Cardiac septum (tissue), 1 donor: Measurements from ENCODE around the genes ISLR2 and SEMA7A.

GRCh38 chr15:72585236-72585770 is 69.2 kb upstream of the GOLGA6B start:
- PRO-cap: no peak

DNA sequence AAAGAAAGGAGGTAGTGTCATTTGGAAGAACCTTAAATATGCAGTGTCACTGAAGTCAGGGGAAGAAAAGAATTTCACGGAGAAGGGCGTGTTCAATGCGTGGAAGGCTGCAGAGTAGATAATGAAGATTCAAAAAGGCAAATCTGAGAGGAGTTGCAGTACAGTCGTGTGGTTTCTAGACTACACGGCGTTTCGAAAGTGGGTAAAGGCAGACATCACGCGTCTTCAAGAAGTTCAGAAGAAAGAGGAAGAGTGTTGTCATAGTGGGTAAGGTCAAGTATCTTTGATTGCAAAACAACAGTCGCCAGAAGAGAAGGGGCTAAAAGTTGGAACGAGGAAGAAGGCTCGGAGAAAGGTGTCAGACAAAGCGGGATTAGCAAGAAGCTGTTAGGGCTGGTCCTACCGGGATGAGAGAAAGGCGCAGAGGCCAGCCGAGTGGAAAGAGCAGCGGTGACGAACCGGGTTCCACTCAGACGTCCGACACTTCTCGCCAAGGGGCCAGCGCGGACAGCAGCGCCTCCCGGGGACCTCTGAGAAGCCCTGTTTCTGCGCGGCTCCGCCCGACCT is 632 bp downstream of the ADPGK start:
- PRO-cap: no peak

GRCh38 chr15:72998847-72999536 is 53.3 kb upstream of the NEO1 start:
- PRO-cap: no peak

DNA sequence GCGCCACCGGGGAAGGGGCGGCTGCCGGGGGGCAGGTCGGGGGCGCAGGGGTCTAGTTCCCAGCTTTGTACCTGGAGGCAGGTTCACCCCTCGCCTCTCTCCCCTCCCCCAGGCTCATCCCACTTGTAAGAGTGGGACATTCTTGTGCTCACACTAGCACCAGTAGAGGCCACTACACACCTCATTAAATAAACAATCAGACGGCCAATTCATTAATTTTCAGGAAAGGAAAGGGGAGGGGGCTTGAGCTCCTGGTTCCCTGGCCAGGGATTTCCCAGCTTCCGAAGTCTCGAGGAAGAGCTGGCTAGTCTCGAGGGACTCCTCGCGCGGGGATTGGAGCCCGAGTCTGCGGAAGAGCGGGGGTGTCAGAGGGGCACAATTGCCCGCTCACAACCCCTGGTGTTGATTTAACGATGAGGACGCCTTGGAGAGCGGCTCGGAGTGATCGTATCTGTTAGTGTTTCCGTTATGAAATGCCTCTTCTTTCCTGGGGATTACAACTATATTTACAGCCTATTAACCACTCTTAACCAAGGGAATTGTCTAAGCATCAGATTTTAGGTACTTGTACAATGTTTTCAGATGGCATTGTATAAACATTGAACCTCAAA is 826 bp downstream of the NEO1 start:
- PRO-cap: bidirectional peak, plus-strand start at position 405 of the sequence, minus-strand start at position 288 of the sequence

- PRO-cap: bidirectional peak, plus-strand start at chr15:73801286, minus-strand start at chr15:73801201
Observed at GRCh38 chr15:73800508-73801416, 47.6 kb upstream of the INSYN1 start.

- PRO-cap: no peak
Observed at GRCh38 chr15:73956578-73957180, 30.4 kb downstream of the LOXL1 start.

DNA sequence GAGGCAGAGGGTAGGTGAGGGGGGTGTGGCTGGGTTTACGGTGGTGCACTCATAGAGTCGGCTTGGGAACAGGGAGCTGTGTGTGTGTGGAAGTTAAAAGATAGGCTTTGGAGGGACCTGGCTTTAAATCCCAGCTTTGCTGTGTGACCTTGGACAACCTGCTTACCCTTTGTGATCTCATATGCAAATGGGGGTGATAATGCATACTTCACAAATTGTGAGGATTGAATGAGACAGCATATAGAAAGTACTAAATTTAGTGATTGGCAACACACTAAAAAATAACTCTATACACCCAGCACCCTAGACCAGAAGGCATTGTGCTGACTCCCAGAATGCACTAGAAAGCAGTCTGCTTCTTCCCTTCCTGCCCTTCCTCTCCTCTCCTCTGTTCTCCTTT is 9.8 kb upstream of the ISLR2 start:
- PRO-cap: no peak

GRCh38 chr15:74129789-74130734 is at the start of gene ISLR2:
TSS of gene ISLR2 (plus strand) at chr15:74130586.
- PRO-cap: unidirectional peak, minus-strand start at chr15:74130427

DNA sequence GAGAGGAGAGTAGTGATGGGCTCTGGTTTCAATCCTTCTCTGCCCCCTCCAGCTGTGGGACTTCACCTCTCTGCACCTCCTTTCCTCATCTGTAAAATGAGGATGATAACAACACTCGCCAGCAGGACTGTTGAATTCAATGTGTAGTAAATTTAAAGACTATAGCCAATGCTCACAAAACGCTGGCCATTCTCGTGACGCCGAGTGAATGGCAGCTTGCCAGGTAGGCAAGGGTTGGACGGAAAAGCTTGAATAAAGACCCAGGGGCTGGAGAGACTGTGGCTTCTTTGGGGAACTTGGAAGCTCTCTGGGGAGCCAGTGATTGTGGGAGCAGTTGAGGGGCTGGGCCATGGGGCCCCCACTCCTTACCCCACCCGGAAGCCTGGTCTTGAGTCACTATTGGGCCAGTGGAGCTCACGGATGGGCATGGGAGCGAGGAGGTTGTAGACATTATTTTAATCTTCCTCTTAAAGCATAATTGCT is 7.8 kb upstream of the CCDC33 start:
- PRO-cap: no peak

DNA sequence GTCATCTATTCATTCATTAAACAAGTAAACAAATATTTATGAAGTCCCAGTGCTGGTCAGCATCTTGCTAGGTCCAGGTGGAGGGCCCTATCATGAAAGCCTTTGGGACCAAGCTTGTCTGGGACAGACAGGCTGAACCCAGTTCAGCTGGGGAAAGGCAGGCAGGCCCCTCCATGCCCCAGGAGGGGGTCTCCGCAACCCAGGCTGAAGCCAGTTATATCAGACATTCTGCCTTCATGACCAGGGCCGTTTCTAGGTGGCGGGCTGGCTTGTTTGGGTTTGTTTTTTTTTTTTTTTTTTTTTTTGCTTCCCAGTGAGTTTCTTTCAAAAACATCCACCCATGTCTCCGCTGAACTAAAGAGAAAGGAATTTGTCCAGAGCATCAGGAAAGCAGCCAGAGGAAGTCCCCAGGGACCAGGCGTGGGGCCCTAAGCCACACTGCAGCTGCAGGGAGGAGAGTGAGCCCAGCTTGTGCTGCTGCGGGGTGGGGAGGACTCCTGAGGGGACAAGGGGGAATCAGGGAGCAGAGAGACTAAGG is 49.8 kb downstream of the CYP11A1 start:
- PRO-cap: no peak

DNA sequence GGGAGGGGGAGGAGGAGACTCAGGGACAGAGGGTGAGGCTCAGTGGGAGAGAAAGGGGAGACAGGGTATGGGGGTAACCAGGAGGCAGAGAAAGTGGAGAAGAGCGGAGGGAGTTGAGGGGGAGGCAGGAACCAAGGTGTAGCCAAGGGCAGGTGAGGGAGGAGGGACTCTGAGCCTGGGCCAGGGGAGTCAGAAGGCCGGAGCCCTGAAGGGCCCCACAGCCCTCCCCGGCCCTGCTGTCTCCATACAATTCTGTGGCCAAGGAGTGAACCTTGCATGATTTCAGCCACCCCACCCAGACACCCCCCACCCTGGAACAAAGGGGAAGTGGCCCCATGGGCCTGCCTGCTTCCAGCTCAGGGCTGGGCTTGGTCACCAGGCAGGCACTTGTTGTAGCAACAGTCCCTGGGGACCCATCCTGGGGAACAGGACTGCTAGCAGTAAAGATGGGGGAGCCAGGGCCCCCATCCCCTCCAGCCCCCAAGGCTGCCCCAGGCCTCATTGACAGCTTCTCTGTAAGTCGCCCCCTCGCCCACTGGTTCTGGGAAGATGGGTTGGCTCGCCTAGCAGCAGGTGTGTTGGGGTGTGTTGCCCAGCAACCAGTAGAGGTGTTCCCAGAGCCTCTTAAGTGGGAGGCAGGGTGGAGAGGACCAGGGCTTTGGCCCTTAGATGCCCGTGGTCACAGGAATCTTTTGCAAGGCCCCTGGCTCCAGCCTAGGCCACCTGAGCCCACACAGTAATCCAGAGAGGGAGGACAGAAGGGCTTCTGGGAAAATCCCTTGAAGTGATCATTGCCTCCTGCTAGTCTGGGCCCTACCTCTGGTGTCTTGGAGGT is 49.1 kb downstream of the CYP11A1 start:
- PRO-cap: no peak

DNA sequence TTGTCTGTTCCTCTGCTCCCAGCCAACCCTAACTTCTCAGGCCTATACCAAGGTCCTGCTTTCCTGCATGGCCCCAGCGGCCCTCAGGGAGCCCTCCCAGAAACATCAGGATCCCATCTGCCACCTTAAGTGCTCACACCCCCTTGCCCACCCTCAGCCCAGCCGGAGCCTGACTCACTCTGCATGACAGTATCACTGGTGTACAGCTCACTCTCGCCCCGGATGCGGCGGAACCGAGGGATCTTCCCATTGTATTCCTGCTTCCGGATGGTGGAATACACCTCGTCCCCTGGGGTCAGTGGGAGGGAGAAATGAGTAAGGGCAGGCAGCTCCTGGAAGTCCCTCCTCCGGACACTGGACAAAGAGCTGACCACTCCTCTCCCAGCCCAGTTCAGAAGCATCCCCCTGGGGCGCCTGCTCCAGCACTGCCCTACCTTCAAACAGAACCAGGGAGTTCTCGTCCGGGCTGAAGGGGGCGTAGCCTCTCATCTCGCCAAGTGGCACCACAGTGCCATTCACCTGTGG is 16.5 kb downstream of the SEMA7A start:
- PRO-cap: unidirectional peak, plus-strand start at position 389 of the sequence

DNA sequence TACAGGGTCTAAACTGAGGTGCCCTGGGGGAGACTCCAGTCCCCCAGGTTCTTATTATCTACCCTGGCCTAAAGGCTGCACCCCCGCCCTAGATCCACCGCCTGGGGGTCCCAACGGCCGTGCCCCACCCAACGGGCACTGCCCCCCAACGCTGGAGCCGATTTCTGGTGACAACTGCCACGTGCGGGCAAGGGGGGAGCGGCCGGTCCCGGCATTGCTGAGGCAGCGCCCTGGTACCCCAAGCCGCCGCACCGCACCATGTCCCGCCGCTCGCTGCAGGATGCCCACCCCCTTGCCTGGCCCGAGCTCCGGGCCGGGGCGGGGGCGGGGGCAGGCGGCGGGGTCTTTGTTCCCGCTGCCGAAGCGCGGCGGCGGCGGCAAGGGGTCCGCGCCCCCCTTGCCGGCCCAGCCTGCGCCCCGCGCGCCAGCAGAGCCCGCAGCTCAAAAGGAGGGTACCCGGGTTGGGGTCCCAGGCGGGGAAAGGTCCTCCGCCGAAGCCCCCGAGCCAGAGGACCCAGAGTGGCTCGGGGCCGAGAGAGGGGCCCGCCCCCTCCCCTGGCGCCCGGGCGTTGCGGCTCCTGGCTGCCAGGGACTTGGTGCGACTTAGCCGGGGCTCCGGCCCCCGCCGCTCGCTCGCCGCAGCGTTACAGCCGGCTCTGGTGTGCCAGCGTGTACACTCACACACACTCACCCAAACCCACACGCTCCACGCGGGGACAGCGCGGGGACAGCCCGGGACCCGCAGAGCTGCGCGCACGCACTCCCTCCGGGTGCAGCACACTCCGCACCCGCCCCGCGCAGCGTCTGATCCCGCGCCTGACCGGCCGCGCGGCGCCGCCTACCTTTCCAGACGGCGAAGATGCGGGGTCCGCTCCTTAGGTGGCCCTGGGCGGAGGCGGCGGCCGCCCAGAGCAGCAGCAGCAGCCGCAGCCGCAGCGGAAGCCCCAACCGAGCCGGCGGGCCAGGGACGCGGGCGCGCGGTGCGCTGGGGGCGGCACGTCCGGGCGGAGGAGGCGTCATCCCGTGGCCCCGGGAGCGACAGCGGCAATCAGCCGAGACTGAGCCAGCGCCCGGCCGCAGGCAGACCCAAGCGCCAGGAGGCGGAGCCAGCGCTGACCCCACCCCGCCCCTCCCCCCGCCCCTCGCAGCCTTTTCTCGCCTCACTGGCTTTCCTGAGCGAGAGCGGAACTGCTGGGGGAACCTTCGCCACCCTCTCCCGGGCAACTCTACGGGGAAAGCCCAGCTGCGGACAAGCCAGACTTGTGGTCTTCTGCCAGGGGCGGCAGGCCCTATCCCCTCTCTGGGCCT is at the start of gene SEMA7A:
Gene SEMA7A, minus strand, starts transcription at position 1,060 of the 1,308 bp plus-strand sequence.
- PRO-cap: bidirectional peak, plus-strand start at position 1,179 of the sequence, minus-strand start at position 1,060 of the sequence

DNA sequence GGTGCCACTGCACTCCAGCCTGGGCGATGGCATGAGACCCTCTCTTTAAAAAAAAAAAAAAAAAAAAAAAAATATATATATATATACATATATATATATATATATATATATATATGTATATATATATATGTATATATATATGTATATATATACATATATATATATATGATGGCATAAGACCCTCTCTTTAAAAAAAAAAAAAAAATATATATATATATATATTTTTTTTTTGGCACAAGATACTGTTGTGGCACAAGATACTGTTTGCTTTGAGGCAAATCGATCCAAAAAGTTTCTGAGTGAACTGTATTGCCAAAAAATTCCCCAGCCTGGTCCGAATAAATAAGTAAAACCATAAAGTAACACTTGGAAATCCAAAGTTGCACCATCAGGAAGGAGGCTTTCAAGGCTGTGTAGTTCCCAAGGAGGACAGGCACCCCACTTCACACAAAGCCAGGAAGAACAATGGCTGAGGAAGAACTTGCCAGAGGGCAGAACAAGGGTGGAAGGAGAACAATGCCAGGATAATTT is 15.9 kb upstream of the ARID3B start:
- PRO-cap: unidirectional peak, plus-strand start at position 287 of the sequence

DNA sequence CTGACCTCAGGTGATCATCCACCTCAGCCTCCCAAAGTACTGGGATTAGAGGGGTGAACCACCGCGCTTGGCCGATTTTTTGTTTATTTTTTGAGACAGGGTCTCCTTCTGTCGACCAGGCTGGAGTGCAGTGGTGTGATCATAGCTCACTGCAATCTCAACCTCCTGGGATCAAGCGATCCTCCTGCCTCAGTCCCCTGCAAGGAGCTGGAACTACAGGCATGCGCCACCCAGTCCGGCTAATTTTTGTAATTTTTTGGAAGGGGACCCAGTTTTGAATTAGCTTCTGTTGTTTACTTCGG is 1.4 kb upstream of the CLK3 start:
- PRO-cap: no peak

- PRO-cap: unidirectional peak, minus-strand start at chr15:74616536; unidirectional peak, minus-strand start at chr15:74616711
Observed at GRCh38 chr15:74615994-74616969, 646 bp downstream of the CLK3 start.

DNA sequence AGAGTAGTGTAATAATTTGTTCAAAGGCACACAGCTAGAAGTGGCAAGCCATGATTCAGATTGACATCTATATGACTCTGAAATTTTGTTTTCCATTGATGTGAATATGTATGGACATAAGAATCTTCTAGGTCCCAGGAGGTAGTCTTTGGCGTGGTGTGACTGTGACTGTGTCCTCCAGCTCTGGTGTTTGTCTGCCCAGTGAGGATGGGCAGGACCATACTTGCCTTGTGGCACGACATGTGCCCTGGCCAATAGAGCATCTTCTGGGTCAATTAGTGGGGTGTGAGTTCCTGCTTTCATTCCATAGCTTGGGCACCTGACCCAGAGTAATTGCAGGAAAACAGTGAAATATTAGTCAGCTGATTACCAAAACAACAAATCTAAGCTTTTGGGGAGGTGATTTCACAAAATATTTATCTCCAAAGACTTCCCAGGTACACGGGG is 1.9 kb downstream of the CLK3 start:
- PRO-cap: no peak

GRCh38 chr15:74643303-74643969 is 27.8 kb downstream of the CLK3 start:
- PRO-cap: no peak

GRCh38 chr15:74779852-74780382 is 2.0 kb upstream of the CSK start:
- PRO-cap: no peak

DNA sequence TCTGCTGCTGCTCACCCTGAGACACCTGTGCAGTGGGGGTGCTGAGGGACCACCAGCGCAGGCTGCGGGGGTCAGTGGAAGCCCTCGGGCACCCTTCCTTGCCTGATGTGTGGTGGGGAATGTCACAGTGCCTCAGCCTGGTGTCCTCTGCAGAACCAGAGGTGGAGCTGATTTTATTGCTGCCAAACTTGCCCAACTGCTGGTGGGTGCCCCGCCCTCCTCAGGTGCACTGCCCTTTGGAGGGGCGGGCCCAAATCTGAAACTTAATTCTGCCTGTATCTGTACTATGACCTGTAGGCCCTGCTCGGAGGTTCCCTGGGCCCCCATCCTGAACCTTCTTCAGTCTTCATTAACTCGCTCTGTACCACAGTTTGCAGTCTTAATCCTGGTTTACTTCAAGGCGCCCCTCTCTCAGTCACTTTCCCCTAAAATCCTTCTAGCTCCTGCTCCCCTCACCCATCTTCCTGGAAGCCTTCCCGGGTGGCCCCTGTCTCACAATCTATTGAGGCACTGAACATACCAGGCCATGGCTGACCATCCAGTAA is 7.5 kb downstream of the CSK start:
- PRO-cap: no peak